Right common carotid artery plus branches (tissue), 1 donor: ENCODE measurements around a stretch of chr9.

- PRO-cap = no peak
Observed at GRCh38 chr9:134386785-134387890, 60.9 kb downstream of the RXRA start.

GRCh38 chr9:134391748-134392333, 65.6 kb downstream of the RXRA start:
- PRO-cap = no peak

- PRO-cap = no peak
Observed at GRCh38 chr9:134403631-134404897, 77.8 kb downstream of the RXRA start.

GRCh38 chr9:134407056-134407722, 80.9 kb downstream of the RXRA start:
- PRO-cap = unidirectional peak, minus-strand start at chr9:134407418

DNA sequence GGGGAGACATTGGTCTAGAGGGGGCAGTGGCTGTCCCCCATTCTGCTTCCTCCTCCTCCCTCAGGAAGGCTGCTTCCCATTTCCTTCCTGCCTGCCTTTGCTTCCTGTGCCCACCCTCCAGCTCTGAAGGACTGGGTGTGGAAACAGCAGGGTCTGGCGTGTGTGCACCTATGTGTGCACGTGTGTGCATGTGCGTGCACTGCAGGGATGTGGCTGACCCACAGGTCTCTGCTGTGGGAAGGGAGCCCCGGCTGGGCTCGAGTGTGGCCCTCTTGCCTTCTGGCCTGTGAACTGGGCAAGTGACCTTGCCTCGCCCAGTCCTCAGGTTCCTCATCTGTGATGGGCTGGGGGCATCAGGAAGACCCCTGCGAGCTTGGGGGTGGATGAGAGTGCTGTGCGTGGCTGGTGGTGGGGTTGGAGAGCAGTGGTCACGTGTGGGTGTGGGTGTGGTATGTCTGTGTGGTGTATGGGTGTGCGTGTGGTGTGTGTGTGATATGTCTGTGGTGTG, 86.6 kb downstream of the RXRA start:
- PRO-cap = no peak

DNA sequence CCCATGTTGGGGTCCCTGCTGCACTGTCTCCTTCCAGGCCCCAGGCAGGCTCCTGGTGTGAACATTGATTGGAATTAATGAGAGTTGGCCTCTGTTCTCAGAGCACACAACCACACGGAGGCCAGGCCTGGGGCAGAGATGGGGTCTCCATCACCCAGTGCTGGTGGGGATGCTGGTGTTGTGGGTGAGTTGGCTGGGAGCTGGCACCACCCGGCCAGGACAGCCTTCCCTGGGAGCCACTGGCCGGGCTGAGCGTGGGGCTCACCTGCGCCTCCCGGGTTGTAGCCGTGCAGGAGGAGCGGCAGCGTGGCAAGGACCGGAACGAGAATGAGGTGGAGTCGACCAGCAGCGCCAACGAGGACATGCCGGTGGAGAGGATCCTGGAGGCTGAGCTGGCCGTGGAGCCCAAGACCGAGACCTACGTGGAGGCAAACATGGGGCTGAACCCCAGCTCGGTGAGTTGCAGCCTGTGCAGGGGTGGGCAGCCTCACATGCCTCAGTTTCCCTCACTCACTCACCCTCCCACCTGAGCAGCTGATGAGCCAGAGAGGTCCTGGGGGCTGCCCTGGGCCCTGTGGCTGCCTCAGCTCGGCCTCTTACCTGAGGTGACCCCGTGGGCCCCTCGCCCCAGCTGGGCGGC, 90.7 kb downstream of the RXRA start:
- PRO-cap = no peak

- PRO-cap = no peak
Observed at GRCh38 chr9:134419344-134420112, 93.3 kb downstream of the RXRA start.

DNA sequence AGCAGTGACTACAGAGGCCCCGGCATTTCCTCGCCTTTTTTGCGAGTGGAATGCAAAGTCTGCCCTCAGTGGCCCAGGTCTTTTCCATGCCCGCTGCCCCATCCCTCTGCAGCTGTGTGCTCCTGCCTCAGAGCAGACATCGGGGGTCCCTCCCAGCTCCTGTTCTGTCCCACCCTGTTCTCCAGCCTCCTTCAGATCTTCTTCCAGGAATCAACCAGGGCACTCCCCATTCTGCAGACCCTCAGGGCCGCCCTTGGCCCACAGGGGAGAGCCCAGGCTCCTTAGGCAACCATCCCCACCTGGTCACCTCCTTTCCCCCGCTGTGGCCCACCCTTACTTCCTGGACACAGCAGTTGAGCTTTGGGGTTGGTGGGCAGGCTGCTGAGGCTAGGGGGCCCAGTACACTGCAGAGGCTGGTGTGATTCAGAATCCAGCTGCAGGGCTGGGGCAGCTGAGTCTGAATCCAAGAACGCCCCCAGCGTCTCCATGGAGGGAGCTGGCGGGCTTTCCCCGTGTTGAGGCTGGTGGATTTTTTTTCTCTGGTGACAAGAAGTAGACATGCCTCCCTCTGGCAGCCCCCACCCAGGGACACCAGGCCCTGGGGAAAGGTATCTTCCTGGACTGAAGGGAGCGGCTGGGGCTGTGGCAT, 104.7 kb downstream of the RXRA start:
- PRO-cap = no peak

DNA sequence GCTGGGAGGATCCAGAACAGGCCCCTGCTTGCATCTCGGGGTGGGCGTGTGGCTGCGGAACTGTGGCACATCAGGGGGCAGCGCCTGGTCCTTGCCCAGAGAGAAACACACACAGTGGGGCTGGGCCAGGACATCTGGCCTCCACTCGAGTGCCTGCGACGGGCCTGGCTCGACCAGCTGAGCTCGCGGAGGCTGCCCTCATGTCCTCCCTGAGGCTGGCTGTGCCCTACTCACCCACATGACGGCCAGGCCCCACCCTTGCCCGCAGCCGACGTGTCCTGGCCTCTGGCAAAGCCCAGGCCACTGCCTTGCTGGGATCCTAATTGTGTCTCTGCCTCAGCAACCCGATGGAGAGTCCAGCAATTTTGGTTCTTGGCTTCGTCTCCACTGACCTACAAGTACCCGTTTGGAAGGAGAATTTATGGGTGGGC, 21.3 kb upstream of the COL5A1 start:
- PRO-cap = unidirectional peak, minus-strand start at position 268 of the sequence

- PRO-cap = no peak
Observed at GRCh38 chr9:134681143-134681551, 39.5 kb downstream of the COL5A1 start.

DNA sequence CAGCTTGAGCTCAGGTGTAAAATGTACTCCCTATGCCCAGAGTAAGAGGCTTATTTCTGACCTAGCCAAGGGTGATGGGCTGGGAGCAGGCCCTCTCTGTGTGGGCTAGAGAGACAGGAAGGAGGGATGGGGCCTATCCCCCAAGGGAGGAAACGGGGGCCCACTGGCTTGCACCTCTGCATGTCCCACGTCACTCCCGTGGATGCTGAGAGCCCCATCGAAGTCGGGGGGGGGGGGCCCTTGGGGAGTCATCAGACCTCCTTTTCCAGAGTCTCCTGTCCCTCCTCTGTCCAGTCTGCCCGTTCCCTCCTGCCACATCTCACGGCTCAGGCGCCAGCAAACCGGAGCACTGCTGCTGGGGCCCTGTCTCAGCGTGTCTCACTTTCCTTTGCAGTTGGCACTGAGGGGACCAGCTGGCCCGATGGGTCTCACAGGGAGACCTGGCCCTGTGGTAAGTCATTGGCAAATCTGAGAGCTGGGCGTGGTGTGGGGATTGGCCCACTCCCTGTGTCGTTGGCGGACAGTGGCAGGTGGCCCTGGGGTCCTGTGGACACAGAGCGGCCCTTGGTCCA, 110.7 kb downstream of the COL5A1 start:
- PRO-cap = no peak

GRCh38 chr9:134766966-134767470, 113.6 kb upstream of the FCN2 start:
- PRO-cap = no peak

GRCh38 chr9:134996848-134997414, 79.2 kb upstream of the FCN1 start:
- PRO-cap = no peak

DNA sequence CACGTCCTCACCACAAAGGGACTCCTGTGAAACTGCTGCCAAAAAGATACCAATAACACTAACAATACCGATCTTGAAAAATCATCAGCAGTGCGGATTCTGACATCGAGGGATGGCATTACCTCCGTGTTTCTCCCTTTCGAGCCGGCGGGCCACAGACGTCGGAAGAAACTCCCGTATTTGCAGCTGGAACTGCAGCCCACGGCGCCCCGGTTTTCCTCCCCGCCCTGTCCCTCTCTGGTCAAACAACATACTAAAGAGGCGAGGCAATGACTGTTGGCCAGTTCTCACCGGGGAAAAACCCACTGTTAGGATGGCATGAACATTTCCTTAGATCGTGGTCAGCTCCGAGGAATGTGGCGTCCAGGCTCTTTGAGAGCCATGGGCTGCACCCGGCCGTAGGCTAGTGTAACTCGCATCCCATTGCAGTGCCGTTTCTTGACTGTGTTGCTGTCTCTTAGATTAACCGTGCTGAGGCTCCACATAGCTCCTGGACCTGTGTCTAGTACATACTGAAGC, 32.8 kb downstream of the OLFM1 start:
- PRO-cap = no peak

DNA sequence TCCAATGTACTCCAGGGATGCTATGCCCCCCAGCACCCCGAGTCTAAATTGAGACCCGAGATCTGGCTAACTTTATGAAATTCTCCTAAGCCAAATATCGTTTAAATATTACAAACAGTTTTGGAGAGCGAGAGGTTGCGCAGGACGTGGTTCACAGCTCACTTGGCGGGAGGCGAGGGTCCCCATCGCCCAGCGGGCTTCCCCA, 358 bp upstream of the MRPS2 start:
- PRO-cap = no peak

DNA sequence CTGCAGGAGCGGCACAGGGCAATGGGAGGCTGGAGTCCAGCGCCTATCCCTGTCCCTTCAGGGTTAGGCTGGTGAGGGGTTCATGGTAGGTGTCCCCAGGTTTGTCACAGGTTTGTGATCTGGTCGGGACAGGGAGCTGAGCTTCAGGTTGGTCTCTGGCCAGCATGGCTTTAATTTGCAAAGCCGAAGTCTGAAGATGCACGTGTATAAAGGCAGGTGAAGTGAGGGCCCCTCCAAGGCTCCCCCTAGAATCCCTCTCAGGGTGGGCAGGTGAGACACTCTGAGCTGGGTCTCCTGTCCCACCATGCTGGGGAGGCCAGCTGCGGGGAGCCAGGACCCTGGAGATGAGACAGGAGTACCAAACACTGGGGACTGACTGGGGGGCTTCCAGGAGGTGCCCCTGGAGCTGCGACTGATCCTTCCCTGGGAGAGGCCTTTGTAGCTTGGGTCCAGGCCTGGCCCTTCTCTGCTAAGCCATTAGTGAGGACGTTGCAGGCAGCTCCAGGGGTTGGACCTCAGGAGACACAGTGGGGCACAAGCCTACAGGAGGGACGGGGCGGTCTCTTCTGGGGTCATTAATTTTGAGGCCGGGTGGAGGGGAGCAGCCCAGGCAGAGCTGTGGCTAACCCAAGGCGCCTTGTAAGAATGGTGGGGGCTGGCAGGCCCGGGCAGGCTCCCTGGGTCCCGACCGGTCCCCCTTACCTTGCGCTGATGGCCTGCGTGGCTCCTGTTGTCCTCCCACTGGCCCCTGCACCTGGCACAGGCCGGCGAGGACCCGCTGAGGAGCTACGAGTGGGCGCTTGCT, 4.9 kb downstream of the MRPS2 start:
- PRO-cap = no peak

GRCh38 chr9:135507618-135507923, 7.1 kb downstream of the MRPS2 start:
- PRO-cap = no peak

GRCh38 chr9:135818858-135819583, 88.3 kb downstream of the CAMSAP1 start:
- PRO-cap = no peak

GRCh38 chr9:135881589-135882456, 25.5 kb downstream of the CAMSAP1 start:
- PRO-cap = no peak

DNA sequence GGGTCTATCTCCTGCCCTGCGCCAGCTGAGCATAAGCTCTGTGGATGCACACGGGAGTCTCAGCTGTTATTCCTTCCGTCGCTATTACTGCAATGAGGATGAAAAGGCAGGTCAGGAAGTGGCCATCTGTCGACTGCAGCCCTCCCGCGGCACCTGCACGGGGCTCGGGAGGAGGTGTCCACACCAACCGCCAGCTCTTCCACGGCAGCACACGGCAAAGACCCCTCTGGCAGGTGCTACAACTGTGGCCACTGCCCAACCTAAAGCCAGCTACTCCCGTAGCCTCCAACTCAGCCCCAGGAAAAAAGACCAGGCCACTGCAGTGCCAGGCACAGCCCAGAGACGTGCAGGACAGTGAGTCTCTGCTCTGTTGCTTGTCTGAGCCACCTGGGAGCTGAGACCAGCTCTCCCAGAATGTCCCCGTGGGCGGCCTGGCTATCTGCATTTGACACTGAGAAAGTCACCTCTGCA, 19.1 kb downstream of the CAMSAP1 start:
- PRO-cap = no peak